Measurements from ENCODE around the genes CTSC and NAALAD2.

DNA sequence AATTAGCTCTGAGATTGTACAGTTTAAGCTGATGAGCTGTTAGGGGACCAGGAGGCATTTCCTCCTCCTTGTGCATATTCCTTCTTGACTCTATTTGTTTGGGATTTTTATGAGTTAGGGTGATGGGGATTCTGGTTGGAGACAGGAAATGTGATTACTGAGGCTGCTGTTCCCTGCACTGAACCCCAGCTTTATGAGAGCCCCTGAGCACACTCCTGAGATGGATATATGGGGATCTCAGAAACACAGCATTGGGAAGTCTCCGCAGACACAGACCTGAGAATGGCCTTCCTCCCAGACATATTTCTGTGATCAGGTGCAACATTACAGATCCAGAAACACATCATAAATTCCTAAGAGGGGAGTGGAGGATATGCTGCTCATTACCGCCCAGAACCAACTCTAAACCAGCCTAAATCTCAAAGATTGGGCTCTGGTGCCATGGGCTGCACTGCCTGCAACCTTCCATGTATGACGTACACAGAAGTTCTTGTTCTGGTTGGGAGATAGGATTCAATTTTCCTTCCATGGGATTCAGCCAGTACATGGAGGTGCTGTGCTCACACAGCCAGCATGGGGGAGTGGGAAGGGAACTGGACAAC is 195.7 kb downstream of the CCDC81 start:
- PRO-cap: no peak
- CAGE, long polyA plus RNA: no peak

DNA sequence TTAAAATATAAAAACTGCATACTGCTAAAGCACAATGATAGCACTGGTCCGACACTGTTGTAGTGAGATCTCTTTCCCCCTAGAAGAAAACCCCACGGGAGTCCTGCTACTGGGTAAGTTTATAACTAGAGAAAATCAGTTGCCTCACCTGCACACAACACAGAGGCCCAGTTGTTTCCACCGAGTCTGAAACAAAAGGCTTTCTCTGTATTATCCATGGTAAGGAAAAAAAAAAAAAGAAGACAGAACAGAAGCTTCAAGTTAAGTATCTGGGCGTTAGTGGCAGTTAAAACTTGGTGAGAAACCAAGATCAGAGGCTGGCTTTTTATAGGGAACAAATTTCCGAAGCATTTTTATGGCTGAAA is 208.0 kb downstream of the CCDC81 start:
- PRO-cap: no peak
- CAGE, long polyA plus RNA: no peak

DNA sequence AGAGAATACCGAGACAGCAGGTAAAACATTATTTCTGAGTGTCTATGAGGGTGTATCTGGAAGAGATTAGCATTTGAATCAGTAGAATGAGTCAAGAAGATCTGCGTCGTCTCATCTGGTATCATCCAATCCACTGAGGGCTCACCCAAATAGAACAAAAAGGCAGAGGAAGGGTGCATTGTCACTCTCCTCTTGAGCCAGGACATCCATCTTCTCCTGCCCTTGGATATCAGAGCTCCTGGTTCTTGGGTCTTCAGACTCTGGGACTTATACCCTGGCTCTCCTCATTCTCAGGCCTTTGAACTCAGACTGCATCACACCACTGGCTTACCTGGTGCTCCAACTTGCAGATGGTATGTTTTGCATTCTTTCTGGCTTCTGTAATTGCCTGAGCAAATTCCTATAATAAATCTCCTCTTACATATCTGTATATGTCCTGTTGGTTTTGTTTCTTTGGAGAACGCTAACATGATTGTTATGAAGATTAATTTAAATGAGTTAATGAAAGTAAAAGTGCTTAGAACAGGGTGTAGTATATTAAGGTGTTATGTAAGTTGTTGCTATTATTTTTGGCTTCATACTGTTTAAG is 177.2 kb upstream of the PRSS23 start:
- PRO-cap: no peak
- CAGE, long polyA plus RNA: no peak

DNA sequence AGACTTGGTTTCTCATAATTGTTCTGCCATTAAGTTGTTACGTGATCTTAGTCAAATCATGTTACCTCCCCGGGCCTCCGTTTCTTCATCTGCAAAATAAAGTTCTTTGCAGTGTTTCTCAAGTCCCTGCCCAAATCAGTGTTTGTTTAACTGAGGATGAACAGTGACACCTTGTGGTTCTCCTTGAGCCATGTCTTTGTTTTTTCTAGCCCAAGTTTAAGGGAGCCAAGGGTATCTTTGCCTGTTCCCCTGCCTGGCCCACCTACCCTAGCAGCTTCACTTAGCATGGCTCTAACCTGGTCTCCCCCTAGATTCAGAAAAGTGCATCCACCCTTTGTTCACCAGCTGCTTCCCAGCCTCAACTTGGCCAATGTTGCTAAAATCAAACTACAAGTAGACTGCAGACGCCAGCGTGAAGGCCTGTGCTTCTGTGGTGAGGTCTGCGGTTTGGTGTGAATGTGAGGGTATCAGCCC is 35.6 kb downstream of the FZD4 start:
- PRO-cap: no peak
- CAGE, long polyA plus RNA: no peak

GRCh38 chr11:86945802-86946449 is 9.3 kb downstream of the FZD4 start:
- PRO-cap: no peak
- CAGE, long polyA plus RNA: no peak

- PRO-cap: no peak
- CAGE, long polyA plus RNA: no peak
These were observed 331.2 kb downstream of the TMEM135 start for GRCh38 chr11:87368813-87369363.

- PRO-cap: no peak
- CAGE, long polyA plus RNA: no peak
These were observed 35.8 kb downstream of the CTSC start for GRCh38 chr11:88301765-88302117.

- PRO-cap: bidirectional peak, plus-strand start at chr11:88337801, minus-strand start at chr11:88337736
- CAGE, long polyA plus RNA: start-site peak on the plus strand at chr11:88337814-88337888, 21 and 28 reads in 2 replicates
These were observed at the start of gene CTSC for GRCh38 chr11:88337077-88338305. Gene CTSC (minus strand): TSS chr11:88337736.

- PRO-cap: no peak
- CAGE, long polyA plus RNA: no peak
These were observed 21.5 kb downstream of the TRIM49C start for GRCh38 chr11:90052396-90052807.

GRCh38 chr11:90134179-90135479 is at the start of gene NAALAD2:
Gene NAALAD2 (plus strand): TSS chr11:90134663.
- PRO-cap: no peak
- CAGE, long polyA plus RNA: no peak

GRCh38 chr11:92027166-92027476 is 197.5 kb upstream of the FAT3 start:
- PRO-cap: no peak
- CAGE, long polyA plus RNA: no peak

DNA sequence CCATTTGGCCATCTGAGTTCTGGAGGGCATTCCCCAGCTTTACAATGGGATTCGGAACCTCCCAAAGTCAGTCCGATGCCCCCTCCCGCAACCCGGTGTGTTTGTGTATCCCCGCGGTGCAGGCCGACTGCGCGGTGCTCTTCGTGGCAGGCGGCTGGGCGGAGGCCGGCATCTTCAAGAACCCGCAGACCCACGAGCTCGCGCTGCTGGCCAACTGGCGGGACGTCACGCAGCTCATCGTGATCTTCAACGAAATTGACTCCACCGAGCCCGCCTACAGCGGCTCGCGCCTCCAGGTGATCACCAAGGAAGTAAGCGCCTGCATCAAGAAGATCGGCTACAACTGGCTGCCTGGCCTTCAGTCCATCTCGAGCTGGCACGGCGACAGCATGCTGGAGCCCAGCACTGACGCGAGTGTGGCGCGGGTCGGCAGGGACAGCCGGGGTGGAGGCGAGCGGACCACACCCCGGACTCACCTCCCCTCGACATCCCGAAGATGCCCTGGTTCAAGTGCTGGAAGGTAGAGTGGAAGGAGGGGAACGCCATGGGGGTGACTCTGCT is 53.9 kb upstream of the MTNR1B start:
- PRO-cap: no peak
- CAGE, long polyA plus RNA: no peak

DNA sequence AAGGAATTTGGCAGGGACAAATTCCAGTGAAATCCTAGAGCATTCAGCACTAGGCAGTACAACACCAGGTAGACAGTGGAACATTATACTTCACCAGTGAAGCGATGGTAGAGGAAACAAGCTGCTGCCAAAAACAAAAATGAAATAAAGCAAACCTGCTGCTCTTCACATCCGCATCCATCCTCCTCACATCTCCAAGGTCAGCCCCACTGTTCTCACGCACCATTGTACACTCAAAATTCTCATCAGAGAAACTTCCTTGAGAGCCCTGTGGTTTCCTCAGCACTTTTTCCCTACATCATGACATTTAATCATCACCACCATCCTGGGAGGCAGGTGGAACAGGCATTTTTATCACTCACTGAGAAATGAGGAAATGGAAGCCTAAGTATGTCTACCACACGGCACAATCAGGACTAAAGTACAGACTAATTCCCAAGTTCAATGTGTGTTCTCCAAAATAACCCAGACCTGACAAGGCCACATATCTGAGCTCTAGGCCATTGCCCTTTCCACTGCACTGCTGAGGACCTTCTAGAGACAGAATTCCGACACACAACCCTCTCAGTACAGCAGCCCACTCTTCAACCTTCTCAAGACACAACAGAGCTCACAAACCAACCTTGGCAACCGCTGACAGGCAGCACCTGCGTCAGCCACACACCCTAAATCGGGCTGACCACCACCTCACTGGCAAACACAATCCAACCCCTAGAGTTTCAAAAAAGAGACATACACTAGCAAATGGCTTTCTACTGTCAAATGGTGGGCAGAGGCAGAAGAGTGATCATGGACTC is 16.6 kb downstream of the SMCO4 start:
- PRO-cap: no peak
- CAGE, long polyA plus RNA: no peak

- PRO-cap: no peak
- CAGE, long polyA plus RNA: no peak
These were observed 12.7 kb downstream of the SMCO4 start for GRCh38 chr11:93530241-93531129.

GRCh38 chr11:93570675-93571274 is 27.6 kb upstream of the SMCO4 start:
- PRO-cap: no peak
- CAGE, long polyA plus RNA: no peak

- PRO-cap: no peak
- CAGE, long polyA plus RNA: no peak
These were observed 13.2 kb downstream of the TAF1D start for GRCh38 chr11:93727763-93728733.

DNA sequence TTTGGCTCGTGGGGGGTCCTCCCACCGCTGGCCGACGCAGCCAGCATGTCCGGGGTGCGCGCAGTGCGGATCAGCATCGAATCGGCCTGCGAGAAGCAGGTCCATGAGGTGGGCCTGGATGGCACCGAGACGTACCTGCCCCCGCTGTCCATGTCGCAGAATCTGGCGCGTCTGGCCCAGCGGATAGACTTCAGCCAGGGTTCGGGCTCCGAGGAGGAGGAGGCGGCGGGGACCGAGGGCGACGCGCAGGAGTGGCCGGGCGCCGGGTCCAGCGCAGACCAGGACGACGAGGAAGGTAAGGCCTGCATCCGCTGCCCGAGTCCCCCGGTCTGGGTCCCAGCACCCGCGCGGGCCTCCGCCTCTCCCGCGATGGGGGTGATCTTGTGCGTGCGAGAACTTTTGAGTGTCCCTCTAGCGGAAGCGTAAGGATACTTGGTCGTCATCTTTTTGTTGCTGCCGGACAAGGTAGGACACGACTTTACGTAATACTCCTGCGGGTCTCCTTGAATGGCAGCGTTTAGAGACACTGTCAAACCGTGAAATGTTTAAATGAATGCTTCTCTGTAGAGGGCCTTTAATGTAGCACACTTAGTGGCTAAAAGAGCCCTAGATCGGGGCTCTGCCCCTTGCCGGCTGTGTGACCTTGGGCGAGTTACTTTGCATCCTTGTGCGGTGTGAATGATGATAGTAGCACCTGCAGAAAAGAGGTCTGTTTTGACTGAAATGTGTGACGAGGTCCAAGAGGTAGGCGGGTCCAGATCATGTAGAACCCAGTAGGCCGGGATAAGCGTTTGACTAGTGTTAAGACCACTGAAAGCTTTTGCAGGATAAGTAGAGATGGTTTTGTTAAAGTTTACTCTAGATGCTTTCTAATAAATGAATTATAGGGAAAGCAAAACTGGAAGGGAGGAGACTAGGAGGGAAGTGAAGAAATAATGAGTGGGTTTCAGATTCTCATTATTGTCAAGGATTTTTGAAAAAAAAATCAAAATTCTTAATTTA is 688 bp downstream of the MED17 start:
- PRO-cap: bidirectional peak, plus-strand start at position 439 of the sequence, minus-strand start at position 371 of the sequence; bidirectional peak, plus-strand start at position 712 of the sequence, minus-strand start at position 676 of the sequence
- CAGE, long polyA plus RNA: no peak

DNA sequence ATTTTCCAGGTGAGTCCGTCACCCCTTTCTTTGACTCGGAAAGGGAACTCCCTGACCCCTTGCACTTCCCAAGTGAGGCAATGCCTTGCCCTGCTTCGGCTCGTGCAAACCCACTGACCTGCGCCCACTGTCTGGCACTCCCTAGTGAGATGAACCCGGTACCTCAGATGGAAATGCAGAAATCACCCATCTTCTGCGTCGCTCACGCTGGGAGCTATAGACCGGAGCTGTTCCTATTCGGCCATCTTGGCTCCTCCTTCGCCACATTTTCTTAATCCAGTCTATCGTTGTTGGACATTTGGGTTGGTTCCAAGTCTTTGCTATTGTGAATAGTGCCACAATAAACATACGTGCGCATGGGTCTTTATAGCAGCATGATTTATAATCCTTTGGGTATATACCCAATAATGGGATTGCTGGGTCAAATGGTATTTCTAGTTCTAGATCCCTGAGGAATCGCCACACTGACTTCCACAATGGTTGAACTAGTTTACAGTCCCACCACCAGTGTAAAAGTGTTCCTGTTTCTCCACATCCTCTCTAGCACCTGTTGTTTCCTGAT is 66.0 kb upstream of the IZUMO1R start:
- PRO-cap: no peak
- CAGE, long polyA plus RNA: no peak

DNA sequence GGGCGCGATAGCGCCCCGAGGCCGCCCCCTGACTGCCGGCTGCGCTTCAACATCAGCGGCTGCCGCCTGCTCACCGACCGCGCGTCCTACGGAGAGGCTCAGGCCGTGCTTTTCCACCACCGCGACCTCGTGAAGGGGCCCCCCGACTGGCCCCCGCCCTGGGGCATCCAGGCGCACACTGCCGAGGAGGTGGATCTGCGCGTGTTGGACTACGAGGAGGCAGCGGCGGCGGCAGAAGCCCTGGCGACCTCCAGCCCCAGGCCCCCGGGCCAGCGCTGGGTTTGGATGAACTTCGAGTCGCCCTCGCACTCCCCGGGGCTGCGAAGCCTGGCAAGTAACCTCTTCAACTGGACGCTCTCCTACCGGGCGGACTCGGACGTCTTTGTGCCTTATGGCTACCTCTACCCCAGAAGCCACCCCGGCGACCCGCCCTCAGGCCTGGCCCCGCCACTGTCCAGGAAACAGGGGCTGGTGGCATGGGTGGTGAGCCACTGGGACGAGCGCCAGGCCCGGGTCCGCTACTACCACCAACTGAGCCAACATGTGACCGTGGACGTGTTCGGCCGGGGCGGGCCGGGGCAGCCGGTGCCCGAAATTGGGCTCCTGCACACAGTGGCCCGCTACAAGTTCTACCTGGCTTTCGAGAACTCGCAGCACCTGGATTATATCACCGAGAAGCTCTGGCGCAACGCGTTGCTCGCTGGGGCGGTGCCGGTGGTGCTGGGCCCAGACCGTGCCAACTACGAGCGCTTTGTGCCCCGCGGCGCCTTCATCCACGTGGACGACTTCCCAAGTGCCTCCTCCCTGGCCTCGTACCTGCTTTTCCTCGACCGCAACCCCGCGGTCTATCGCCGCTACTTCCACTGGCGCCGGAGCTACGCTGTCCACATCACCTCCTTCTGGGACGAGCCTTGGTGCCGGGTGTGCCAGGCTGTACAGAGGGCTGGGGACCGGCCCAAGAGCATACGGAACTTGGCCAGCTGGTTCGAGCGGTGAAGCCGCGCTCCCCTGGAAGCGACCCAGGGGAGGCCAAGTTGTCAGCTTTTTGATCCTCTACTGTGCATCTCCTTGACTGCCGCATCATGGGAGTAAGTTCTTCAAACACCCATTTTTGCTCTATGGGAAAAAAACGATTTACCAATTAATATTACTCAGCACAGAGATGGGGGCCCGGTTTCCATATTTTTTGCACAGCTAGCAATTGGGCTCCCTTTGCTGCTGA is 1.4 kb downstream of the FUT4 start:
- PRO-cap: unidirectional peak, minus-strand start at position 90 of the sequence
- CAGE, long polyA plus RNA: no peak

GRCh38 chr11:94558474-94558737 is 8.8 kb upstream of the PIWIL4 start:
- PRO-cap: no peak
- CAGE, long polyA plus RNA: no peak